Lower leg skin (tissue), 2 donors: Measurements from ENCODE around the gene IGSF8.

DNA sequence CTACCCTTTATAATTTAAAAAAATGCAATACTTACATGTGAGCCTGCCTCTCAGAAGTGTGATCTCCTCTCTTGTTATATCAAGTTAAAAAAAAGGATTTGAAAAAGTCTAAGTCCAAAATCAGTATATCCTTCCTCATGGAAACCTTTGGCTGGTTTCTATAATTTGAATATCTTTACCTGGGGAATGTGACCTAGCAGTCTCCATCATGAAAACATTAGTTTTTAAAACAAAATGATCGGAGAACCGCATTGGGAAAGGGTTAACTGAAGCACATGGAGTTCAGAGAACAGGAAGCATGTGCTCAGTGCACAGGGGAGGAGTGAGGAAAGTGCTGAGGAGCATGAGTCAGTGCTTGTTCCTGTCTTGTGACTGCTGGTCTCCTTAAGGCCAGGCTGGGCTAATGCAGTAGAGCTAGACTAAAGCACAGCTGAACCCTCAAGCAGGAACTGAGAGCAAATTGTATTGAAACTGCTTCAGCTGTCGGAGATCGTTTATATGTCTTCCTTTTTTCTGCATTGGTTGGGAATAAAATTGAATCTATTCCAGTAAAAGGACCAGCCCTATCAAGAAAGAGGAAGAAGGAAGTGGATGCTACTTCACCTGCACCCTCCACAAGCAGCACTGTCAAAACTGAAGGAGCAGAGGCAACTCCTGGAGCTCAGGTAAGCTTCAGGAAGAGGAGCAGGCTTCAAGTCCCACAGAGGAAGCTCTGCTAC, 5.8 kb downstream of the IFI16 start:
- PRO-cap = bidirectional peak, plus-strand start at position 387 of the sequence, minus-strand start at position 324 of the sequence
- RAMPAGE, long total RNA, 2 experiments = no peak in any of the 2 experiments

GRCh38 chr1:159591745-159592193, 4.1 kb downstream of the APCS start:
- PRO-cap = no peak
- RAMPAGE, long total RNA, 2 experiments = no peak in any of the 2 experiments

DNA sequence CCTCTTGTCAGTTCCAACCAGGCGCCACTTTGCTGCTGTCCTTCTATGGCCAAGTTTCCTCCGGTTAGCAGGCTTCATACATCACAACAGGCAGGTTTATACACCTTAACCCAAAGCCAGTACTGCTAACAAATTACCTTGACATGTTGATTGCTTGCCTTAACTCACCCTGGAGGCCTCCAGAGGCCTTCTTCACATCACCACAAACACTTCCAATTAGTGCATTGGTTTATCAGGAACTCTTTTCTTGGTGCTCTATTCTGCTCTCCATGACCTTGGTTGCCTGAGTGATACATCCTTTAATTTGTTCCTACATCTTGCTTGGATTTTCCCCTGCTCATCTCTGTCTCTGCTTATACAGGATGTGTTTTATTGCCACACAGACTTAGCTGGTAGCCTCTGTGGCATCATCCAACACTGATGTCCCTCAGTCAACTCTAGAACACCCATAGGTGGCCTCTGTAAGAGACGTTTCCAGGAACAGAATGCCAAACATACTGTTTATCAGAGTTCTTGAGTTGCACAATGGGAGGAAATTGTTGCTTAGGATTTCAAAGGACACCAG, 28.9 kb upstream of the DUSP23 start:
- PRO-cap = no peak
- RAMPAGE, long total RNA, 2 experiments = no peak in any of the 2 experiments

DNA sequence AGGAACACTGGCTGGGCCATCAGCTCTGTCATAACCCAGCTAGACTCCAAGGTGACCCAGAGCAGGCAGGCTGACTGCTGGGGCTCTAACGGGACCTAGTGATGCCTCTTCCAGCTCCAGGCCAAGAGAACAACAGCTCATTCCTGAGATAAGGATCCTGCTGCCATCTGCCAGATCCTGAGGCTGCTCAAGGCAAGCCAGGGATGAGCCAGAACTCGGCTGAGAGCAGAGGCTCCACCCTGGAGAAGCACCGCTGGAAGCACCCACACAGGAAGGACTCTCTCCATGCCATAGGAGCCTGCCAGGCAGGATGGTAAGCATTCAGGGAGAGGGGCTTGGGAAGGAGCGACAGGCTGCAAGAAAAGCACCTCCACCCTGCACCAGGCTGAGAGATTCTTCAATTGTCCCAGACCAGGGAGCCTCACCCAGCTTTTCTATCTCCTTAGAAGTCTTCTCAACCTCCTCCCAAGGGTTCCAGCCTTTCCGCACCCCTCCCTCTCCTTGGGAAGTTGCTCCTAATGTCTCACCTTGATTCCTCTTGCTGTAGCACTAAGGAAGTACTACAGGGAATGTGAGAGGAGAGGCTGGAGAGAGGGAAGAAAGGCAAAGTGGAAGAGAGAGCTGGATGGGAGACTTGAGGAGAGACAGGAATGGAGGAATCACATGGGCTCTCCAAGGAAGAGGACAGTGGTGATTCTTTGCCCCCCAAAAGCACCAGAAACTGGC, 1.8 kb downstream of the VSIG8 start:
- PRO-cap = bidirectional peak, plus-strand start at position 237 of the sequence, minus-strand start at position 128 of the sequence
- RAMPAGE, long total RNA, 2 experiments = no peak in any of the 2 experiments

DNA sequence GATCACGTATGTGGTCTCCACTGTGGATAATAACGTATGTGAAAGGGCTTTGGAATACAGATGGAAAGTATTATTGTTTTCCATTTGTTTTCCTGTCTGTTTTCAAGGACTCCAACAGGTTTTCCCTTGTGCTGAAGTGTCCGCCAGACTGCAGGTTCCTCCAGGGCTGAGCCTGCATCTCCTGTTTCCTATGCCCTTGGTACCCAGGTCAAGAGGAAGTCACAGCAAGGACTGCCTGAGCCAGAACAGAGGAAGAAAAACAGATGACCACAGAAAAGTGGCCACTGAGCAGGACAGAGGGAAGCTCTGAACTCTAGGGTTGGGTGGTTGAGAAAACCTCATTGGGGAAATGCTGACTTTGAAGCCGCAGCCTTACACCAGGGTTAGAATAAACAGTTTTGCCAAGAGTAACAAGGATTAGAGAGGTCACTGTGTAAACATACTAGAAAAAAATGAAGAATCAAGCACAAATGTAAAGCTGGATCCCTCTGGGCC, 3.9 kb downstream of the CFAP45 start:
- PRO-cap = no peak
- RAMPAGE, long total RNA, 2 experiments = no peak in any of the 2 experiments

DNA sequence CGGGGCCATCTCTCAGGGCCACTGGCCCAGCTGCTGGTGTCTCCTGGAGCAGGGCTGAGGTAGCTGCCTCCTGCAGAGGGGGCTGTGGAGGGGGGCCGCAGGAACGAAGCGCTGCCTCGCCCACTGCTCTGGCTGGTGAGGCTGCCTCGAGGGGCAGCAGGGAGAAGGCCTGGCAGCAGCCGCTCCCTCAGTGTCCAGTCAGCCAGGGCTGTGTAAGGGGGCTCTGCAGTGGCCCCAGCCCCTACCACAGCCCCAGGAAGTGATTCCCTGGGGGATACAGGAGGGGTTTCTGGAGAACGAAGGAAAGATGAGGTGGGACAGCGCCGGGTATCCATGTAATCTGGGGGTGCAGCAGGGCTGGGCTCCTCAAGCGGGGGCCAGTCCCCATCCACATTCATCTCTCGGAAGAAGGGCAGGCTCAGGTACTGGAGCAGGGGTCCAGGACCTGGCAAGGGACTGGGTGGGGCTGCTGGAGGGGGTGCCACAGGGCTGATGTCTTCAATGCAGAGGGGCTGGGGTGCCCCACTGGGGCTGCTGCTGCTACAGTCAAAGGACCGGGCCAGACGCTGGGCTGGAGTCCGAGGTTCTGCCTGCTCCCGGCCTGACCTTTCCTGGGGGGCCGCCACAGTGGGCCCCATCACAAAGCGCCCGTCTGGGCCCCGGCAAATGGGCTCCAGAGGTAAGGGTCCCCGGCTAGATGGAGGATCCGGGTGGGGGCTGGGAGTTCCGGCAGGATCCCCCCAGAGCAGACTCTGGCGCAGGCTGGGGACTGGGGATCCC, 3.1 kb upstream of the TAGLN2 start:
- PRO-cap = no peak
- RAMPAGE, long total RNA, 2 experiments = no peak in any of the 2 experiments

GRCh38 chr1:160098307-160098979, at the start of gene IGSF8:
TSS of gene IGSF8 (minus strand) at chr1:160098619.
- PRO-cap = unidirectional peak, minus-strand start at chr1:160098489; unidirectional peak, minus-strand start at chr1:160098606; bidirectional peak, plus-strand start at chr1:160099131, minus-strand start at chr1:160098865
- RAMPAGE, long total RNA, 2 experiments = start-site peak on the minus strand in 2 of 2 experiments, at chr1:160098510-160098707 at its widest, 33 to 43 reads per replicate

GRCh38 chr1:160131918-160132457, 16.4 kb downstream of the ATP1A2 start:
- PRO-cap = no peak
- RAMPAGE, long total RNA, 2 experiments = no peak in any of the 2 experiments

DNA sequence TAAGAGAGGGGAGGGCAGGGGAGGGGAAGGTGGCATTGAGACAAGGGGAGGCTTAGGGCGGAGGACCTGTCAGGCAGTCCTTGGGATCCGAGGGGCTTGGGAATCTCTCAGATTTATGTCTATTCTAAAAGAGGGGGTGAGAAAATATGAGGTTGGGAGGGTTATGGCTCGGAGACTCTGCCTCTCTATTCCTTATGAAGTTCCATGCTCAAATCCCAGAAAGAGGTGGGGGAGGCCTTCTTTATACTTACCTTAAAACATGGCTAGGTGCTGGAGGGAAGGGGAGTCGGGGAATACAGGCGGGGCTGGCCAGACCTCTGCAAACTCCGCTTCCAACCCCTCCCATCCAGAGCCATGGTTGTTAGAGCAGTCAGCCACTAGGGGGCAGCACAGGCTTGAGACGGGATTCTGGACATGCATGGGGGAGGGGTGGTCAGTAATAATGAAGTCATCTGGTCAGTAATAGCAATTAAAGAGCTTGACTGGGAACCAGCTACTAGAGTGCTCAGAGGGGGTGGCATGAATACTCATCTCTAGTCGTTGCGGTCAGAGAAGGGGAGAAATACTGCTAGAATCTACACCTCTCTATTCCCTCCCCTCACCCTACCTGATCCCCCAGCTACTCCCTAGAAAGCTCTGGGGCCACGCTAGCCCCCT, 2.6 kb downstream of the CASQ1 start:
- PRO-cap = no peak
- RAMPAGE, long total RNA, 2 experiments = no peak in any of the 2 experiments

DNA sequence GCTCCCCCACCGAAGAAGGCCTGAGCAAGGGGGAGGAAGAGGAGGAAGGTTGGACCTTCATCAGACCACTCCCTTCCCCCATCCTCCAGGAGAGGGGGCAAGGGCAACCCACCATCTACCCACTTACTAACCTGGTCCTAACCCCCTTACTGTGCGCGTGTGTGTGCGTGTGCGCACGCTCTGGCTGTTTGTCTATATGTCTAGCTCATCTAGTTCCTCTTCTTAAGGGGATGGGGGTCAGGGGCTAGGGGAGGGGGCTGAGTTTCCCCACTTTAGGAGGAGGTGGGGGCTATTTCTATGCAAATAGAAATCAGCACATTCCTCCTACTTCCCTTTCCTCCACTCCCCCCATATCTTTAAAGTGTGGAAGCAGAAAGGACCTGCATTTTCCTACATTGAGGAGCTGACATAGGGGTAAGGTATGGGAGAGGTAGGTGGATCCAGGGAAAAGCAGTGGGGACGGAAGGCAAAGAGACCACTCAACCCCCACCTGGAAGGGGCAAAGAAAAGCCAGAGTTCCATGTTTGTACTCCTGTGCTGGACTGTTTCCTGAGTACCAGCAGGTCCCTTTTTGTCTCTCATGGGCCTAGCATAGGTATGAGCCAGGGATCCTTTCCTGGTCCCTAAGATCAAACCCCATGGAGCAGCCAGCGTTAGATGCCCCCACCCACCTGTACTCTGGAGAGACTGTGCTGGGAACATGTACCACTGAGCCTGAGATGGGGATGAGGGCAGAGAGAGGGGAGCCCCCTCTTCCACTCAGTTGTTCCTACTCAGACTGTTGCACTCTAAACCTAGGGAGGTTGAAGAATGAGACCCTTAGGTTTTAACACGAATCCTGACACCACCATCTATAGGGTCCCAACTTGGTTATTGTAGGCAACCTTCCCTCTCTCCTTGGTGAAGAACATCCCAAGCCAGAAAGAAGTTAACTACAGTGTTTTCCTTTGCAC, 8.6 kb downstream of the PEA15 start:
- PRO-cap = no peak
- RAMPAGE, long total RNA, 2 experiments = no peak in any of the 2 experiments

- PRO-cap = no peak
- RAMPAGE, long total RNA, 2 experiments = no peak in any of the 2 experiments
Measured at GRCh38 chr1:160260281-160261039, 1.9 kb downstream of the DCAF8 start.

DNA sequence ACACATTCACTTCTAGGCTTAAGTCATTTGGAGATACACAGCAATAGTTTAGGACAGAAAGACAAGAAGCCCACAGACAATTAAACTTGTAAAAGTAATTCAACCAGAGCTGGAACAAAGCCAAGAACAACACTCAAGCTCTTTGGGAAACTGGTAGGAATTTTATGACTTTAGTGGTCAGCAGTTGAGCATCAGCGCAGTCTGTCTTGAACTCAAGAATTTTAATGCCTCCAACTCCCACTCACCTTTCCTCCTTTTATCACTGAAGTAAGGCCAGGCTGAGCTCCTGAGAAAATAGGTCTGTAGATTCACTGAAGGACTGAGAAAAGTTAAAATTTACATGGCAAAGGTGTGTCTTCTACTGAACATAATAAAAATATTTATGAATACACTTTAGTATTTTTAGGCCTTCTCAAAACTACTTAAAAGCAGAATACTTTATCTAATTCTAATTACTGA, 1.3 kb downstream of the DCAF8 start:
- PRO-cap = unidirectional peak, plus-strand start at position 173 of the sequence
- RAMPAGE, long total RNA, 2 experiments = no peak in any of the 2 experiments

GRCh38 chr1:160289324-160290385, 4.7 kb upstream of the PEX19 start:
- PRO-cap = no peak
- RAMPAGE, long total RNA, 2 experiments = no peak in any of the 2 experiments

DNA sequence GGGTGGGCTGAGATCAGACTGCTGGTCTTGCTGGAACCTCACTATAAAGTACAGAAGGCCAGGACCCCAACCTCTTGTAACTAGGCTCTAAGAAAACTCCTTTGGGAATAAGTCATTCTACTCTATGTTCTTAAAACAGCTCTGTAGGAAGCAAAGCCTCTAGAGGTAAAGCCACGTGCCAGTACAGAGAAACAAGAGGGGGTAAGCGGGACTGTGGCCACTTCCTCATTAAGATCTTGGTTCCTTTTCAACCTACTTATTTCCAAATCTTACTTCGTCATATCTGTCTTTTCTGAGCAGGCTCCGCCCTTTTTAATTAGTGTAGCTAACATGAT, 3.7 kb downstream of the NCSTN start:
- PRO-cap = no peak
- RAMPAGE, long total RNA, 2 experiments = no peak in any of the 2 experiments

- PRO-cap = no peak
- RAMPAGE, long total RNA, 2 experiments = no peak in any of the 2 experiments
Measured at GRCh38 chr1:160427807-160428447, 27.6 kb downstream of the VANGL2 start.

DNA sequence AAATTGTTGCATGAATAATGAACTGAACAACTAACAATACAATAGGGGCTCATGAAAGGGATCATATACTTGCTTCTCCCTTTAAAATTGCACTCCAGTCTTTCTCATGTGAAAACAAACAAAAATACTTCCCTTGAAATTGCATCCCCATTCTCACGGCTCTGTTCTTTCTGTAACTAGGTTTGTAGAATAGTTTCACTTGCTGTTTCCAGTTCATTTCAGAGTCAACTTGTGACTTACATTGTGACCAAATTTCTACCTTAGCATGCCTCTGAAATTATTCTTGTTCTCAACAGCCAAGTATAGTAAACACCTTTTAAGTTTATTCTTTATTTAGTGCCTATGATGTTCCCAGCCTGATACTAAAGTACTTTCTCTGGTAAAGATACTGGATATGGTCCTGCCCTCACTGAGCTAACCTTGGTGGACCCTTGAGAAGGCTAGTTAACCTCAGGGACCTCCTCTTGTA, 29.3 kb downstream of the VANGL2 start:
- PRO-cap = no peak
- RAMPAGE, long total RNA, 2 experiments = no peak in any of the 2 experiments

- PRO-cap = no peak
- RAMPAGE, long total RNA, 2 experiments = no peak in any of the 2 experiments
Measured at GRCh38 chr1:160565228-160565852, 14.0 kb downstream of the CD84 start.

DNA sequence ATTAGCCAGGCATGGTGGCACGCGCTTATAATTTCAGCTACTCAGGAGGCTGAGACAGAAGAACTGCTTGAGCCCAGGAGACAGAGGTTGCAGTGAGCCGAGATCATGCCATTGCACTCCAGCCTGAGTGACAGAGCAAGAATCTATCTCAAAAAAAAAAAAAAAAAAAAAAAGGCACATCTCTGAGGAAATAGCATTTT, 25.5 kb downstream of the SLAMF1 start:
- PRO-cap = no peak
- RAMPAGE, long total RNA, 2 experiments = no peak in any of the 2 experiments

GRCh38 chr1:160708471-160709545, 2.8 kb downstream of the CD48 start:
- PRO-cap = no peak
- RAMPAGE, long total RNA, 2 experiments = no peak in any of the 2 experiments

DNA sequence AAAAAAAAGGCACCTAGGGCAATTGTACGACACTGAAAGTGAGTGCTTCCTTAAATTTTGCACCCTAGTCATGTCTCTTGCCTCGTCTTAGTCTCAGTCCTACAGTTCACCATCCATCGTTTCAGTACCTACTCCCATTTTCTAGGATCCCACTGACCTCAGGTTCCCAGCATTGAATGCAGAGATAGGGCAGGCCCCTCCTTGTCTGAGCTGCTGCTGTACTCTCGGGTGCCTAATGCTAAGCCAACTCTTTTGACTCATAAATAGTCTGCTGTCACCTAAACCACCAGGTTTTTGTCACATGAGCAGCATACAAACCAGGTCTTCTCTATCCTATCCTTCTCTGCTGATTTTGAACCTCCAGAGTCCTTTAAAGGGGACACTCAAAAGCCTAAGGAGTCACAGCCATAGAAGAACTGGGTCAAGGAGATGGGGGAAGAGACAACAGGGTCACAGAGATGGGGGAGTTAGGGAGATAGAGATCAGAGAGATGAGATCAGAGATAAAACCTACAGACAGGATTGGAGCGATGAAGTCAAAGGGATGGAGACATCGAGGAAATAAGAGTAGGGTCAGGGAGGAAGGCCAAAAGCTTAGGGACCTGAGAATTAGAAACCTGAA, 2.9 kb downstream of the ARHGAP30 start:
- PRO-cap = no peak
- RAMPAGE, long total RNA, 2 experiments = no peak in any of the 2 experiments